Mesangial cell (primary cell): ENCODE measurements around a stretch of chr14.

DNA sequence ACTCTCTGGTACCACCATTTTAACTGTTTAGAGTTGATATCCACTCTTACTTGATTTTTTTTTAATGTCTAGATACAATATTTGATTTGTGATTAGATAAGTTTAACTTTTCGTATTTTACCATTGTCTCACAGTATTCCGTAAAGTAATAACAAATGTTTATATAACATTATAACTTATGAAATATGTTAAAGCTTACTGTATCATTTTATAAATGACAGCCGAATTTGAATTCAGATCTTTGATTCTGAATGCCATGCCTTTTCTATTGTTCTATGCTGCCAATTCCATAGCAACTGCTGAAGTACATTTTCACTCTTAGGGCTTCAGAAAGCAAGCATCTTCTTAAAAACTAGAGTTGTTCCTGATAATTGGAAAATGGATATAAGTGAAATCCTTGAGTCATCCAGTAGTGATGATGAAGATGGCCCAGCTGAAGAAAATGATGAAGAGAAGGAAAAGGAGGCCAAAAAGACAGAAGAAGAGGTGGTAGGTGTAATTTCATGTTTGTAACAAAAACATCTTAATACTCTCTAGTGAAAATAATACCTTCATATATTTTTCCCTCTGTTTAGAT lies 31.4 kb downstream of the ARID4A start:
- RAMPAGE, long total RNA, result no peak

DNA sequence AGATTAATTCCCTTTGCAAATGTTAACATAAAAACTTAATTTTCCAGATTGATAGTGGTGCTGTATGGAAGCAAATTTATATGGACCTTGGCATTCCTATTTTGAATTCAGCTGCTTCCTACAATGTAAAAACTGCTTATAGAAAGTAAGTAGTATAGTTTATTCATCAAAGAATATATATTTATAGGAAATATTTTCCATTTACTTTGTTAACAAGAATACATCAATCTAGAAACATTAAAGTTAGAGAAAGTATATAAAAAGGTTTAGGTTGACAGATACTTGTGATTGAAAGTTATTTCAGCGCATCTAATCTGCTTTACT lies 48.6 kb downstream of the ARID4A start:
- RAMPAGE, long total RNA, result no peak

DNA sequence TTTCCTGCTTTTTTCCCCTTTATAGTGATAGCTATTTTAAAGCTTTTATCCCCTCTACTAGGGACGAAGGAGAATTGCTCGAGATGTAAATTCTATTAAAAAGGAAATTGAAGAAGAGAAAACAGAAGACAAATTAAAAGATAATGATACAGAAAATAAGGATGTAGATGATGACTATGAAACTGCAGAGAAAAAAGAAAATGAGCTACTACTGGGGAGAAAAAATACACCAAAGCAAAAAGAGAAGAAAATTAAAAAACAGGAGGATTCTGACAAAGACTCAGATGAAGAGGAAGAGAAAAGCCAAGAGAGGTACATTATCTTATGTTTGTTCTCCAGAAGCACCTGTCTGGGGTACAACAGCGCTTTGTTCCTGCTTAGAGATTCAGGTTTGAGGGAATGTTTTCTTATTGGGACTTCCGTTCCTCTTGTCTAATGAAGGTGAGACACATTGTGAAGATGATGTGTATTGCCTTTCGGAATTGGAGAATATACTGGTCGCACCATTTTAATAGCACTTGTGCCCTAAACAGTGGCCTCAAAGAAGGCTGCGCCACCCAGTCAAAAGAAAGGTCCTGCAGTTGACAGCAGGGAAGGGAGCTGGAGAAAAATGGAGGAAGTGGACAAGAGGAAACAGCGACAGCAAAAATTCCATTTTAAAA lies 44.6 kb upstream of the TOMM20L start:
- RAMPAGE, long total RNA, result no peak

DNA sequence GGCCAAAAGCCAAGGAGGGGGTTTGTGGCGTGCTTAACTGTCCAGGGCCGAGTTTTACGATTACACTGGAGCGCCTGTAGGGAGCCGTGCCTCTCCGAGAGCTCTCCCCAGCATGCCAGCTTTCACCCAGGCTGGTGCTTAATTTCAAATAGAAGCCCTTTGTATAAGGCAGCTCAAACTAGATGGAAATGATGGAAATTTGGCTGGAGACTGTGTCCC lies 1.1 kb downstream of the DACT1 start:
- RAMPAGE, long total RNA, result no peak

GRCh38 chr14:58755540-58755998 lies 117.8 kb downstream of the DACT1 start:
- RAMPAGE, long total RNA, result no peak

GRCh38 chr14:59107733-59108315 lies 80.6 kb upstream of the DAAM1 start:
- RAMPAGE, long total RNA, result no peak

- RAMPAGE, long total RNA, result no peak
Observed at GRCh38 chr14:59273879-59274220, 85.4 kb downstream of the DAAM1 start.

DNA sequence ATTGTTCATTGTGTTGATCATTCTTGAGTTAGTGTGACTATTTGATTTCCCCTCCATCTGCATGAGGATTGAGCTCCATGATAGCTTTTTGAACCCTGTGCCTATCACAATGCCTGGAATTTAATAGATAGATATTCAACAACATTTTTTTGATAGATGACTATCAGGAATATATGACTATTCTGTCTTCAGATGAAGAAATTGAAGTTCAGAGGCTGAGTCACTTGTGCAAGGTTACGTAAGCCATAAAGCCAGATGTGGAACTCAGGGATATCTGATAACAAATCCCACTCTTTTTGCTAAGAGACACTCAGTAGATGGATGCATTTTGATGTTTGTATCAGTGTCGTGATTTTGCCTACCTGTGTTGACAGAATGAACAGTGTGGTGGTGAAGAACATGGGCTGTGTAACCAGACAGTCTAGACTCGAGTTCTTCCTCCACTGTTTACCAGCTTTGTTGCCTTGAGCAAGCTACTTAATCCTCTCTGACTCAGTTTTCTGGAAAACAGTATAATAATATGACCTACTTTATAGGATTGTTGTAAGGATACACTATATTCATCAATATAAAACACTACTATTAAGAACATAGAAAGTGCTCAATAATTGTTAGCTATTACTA lies 93.9 kb downstream of the DAAM1 start:
- RAMPAGE, long total RNA, result no peak

- RAMPAGE, long total RNA, result no peak
Observed at GRCh38 chr14:59314223-59314547, 125.7 kb downstream of the DAAM1 start.

- RAMPAGE, long total RNA, result no peak
Observed at GRCh38 chr14:59357876-59358379, 107.3 kb downstream of the GPR135 start.

DNA sequence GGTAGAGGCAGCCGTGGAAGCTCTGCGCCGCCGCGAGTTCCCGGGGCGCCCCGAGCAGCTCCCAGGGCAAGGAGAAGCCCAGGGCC lies 903 bp downstream of the GPR135 start:
- RAMPAGE, long total RNA, result no peak

DNA sequence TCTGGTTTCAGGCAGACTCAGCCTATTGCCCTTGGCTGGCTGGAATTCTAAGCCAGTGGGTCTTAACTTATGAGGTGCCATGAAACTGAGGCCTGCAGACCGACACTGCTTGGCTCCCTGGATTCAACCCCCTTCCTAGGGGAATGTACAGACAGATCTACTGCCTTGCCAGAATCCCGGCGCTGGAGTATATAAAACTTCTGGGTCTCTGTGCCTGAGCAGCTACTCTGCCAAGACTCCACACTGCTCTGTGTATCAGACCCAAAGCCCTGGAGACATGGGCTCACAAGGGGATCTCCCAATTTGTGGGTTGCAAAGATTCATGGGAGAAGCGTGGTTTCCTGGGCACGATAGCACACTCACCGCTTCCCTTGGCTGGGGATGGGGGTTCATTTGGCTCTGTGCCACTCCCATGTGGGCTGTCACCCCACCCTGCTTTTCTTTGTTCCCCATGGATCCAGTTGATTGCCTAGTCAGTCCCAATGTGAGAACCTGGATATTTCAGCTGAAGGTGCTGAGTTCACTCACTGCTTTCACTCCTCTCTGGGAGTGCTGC lies 40.1 kb upstream of the PCNX4 start:
- RAMPAGE, long total RNA, result no peak

DNA sequence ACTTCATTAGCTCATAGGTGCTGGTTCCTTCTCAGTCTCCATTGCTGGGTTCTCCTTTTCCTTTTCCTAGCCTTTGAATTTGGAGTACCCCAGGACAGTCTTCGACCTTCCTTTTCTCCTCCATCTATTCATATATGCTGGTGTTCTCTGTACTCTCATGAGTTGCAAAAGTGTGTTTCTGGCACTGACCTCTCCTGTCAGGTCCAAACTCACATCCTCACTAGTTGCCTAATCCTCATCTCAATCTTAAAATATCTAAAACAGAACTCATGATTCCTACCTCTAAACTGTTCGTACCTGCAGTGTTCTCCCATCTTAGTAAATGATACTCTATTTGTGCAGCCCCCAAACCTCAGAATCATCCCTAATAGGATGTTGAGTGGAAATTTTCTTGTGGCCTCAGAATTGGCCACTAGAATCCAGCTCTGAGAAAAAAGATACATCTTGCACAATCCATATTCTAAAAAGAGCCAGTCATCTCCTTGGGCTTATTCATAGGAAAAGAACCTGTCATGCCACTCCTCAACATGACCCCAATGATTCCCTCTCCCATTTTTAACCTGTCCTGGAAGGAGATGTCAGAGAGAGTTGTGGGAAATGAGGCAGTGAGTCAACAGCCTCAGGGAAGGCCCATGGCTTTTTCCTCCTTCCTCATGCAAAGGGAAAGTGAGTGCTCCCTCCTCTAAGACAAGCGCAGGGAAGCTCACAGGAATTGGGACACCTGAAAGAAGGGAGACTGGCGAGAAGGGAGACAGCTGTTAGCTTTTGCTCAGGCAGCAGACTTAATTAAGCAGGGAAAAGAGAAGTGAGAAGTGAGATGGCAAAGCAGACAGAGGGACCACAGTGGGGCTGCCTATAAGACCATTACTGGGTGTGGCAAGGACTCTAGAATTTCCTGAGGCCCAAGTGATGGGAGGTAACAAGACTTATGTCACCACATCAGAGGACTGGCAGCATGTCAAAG lies 10.0 kb upstream of the DHRS7 start:
- RAMPAGE, long total RNA, result no peak

- RAMPAGE, long total RNA, result no peak
Observed at GRCh38 chr14:60247794-60248275, 1.2 kb upstream of the PPM1A start.

DNA sequence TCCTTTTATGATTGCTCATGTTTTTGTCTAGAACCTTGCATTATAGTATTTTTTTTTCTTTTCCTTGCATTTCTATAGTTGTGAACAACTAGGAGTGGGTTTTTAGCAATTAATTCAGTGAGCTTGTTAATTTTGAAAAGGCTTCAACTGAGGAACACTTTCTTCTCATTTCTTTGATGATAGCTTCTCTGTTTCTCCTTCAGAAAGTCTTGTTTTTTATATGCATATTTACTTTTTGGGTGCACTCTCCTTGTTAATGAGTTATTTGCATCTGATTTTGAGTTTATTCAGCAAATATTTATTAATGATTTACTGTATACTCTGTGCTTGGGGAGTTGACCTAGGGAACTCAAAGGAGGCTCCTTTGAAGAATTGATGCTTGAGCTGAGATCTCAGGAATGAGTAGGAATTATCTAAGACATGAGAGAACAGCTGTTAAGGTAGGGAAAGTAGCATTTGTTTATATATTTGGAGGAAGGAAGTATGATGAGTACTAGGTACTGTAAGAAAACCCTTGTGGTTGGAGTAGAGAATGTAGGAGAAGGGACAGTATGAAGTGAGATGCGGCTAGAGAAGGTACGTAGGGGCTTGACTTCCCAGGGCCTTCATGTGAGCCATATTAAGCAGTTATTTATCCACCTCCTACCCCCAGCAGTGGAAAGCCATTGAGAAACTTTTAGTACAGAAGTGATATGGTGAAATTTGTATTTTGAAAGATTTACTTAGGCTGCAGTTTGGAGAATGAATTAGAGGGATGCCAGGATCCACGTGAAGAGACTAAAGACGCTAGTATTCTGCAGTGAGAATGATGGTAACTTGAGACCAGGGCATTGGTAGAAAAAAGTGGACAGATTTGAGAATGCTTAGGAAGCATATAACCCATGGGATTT lies 24.1 kb downstream of the PPM1A start:
- RAMPAGE, long total RNA, result no peak

DNA sequence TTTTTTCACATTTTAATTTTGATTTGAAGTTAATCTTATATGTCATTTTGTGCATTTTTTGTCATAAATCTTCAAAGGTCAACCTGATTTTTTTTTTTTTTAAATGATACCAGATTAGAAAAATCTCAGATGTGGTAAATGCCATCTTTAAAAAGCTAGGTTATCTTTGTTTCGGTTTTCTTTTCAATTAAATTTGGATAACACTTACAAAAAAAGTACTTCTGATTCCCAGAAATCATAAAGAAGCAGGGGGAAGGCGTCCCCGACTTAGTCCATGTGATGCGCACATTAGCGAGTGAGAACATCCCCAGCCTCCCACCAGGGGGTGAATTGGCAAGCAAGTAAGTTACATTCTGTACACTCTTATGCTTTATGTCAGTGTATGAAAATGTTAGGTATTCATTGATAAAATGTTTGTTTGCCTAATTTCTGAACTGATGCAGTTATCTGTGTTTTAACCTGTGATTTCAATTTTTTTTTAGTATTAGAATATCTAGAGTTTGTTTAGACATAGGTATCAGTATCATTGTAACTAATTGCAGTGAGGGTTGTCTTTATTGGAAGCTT lies 40.6 kb downstream of the PPM1A start:
- RAMPAGE, long total RNA, result no peak

- RAMPAGE, long total RNA, result no peak
Observed at GRCh38 chr14:60721201-60722349, 2.6 kb downstream of the SIX4 start.

- RAMPAGE, long total RNA, result no peak
Observed at GRCh38 chr14:60933119-60933534, 47.8 kb downstream of the TRMT5 start.

DNA sequence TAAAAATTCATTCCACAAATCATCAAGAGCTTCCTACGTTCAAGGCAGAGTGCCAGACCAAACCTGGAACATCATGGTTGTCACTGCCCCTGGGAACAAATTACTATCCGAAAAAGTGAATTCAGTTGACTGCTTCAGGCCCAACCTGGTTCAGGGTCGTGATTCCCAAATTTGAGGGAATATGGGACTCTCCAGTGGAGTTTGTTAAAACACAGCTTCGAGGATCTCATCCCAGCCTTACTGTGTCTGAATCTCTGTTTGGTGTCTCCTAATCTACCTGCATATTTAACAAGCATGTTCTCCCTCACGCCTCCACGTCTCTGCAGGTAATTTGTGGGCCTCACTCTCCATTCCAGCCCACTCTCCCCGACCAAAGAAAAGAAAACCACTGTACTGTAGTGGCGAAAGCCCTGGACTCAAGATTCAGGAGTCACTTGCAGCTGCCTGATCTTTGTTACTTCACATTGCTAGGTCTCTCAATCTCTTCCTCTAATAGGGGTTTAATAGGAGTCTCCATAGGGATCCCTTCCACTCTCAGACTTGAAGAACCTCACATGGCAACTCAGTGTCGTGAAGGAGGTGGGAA lies 1.8 kb downstream of the TMEM30B start:
- RAMPAGE, long total RNA, result no peak

- RAMPAGE, long total RNA, result no peak
Observed at GRCh38 chr14:61279866-61280872, 969 bp downstream of the TMEM30B start.